Airway epithelial cell (primary cell): ENCODE measurements around the gene NPTN.

DNA sequence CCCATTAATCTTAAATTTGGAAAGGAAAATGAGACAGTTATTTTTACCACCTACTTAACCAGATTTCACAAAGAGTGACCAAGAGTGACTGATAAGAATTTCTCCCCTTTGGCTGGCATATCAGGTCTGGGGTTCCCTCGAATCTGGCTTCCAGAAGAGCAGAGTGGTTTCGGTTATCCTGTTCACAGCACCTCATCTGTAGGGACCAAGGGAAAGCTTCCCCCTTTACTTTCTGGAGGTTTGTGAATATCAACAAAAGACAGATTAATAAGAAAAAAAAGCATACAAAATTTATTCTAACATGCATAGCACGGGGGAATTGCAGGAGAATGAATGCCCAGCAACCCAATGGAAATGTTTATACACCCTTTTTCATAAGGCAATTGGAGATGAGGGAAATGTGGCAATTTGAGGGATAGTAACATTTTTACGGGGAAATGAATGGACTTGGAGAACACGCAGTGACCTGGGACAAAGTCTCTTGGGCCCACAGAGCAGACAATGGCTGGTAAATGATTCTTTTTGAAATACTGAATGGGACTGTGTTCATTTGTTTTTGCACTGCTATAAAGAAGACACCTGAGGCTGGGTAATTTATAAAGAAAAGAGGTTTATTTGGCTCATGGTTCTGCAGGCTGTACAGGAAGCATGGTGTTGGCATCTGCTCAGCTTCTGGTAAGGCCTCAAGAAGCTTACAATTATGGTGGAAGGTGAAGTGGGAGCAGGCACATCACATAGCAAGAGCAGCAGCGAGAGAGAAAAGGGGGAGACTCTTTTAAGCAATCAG is 321.3 kb downstream of the THSD4 start:
- RAMPAGE, long total RNA = no peak

DNA sequence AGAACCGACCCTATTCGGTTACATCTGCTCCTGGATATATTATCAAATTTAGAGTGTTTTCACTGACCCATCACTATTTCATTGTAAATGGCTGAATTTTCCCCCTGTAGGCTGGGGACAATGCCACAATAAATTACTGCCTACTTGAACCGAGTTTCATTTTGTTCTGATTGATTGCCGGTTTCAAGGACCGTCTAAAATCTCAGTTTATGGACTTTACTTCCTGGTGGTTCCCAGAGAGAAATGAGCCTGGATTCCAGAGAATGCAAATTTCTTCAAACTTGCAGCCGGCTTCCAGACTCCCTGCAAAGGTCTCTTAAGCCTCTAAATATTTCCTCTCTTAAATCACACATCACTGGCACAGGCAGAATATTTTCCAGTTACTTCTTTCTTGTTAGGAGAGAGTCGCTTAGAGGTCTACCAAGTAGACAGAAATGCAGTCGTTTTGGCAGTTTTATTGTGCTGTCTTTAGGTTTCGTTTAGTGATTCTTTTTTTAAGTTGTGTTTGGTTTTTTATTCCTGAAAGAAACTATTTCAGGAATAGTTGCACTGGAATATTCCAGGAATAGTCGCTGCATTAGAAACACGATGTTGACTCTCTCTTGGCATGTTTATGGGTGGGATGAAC is 284.2 kb upstream of the NR2E3 start:
- RAMPAGE, long total RNA = no peak

GRCh38 chr15:71654706-71655396 is 155.5 kb upstream of the NR2E3 start:
- RAMPAGE, long total RNA = no peak

DNA sequence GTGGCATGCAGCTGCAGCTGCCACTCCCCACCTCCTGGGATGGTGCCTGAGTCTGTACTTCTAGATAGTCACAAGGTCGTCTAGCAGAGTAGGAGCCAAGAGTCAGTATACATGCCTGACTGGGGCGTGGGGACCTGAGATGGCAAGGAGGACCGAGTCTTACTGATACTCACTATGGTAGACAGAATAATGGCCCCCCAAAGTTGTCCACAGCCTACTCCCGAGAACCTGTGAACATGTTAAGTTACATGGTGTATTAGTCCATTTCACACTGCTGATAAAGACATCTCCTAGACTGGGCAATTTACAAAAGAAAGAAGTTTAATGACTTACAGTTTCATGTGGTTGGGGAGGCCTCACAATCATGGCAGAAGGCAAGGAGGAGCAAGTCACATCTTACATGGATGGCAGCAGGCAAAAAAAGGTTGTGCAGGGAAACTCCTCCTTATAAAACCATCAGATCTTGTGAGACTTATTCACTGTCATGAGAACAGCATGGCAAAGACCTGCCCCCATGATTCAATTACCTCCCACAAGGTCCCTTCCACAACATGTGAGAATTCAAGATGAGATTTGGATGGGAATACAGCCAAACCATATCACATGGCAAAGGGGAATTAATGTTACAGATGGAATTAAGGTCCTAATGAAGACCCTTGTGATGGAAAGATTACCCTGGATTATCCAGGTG is 119.9 kb upstream of the NR2E3 start:
- RAMPAGE, long total RNA = no peak

DNA sequence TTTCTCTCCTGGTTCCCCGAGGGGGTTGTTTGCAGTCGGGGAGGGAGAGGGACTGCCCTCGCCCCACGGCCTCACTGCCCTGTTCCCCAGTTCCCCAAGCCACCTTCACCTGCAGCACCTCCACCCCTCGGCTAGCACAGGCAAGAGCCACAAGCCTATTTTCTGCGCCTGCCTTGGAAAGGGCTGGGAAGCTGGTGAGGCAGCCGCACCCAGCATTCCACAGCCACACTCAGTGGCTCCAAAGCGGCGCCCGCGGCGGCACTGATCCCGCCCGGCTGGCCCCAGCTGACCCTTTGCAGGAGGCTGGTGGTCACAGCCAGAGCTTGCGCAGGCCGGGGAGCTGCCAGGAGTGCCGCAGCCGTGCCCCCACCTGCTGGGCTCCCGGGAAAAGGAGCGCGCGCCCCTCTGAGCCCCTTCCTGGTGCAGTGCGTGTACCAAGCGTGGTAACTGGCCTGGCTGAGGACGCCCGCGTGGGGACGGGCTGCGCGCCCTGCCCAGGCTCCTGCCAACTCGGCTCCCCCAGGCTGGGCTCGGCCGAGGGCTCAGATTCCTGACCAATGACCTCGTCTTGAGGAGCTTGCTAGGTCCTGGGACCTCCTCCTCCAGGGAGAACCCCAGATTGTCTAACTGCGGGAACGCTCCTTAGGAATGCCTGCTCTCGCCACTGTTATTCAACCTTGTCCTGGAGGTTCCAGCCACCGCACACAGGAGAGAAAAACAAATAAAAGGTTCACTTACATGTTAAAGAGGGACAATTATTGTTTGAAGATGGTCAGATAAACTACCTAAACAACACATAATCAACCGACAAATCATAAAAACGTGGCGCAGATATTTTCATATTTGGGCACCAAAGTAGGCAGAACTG is 13.3 kb downstream of the GRAMD2A start:
- RAMPAGE, long total RNA = no peak

- RAMPAGE, long total RNA = no peak
These were observed 1.1 kb upstream of the PKM start for GRCh38 chr15:72232173-72232431.

DNA sequence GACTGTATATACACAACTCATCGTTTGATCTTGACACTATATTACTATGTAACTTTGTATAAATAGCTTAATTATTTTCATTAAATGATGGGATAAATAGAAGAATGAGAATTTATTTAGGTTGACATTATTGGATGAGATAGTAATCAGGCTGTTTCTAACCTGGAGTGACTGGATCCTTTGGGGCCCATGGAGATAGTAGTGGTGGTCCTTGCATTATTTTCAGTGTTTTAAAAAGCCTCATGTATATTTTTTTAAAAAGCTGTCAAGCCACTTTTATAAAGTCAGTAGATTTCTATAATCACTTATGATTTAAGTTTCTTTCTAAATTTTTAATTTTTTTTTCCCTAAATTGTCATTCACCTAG is 11.6 kb downstream of the ARIH1 start:
- RAMPAGE, long total RNA = no peak

DNA sequence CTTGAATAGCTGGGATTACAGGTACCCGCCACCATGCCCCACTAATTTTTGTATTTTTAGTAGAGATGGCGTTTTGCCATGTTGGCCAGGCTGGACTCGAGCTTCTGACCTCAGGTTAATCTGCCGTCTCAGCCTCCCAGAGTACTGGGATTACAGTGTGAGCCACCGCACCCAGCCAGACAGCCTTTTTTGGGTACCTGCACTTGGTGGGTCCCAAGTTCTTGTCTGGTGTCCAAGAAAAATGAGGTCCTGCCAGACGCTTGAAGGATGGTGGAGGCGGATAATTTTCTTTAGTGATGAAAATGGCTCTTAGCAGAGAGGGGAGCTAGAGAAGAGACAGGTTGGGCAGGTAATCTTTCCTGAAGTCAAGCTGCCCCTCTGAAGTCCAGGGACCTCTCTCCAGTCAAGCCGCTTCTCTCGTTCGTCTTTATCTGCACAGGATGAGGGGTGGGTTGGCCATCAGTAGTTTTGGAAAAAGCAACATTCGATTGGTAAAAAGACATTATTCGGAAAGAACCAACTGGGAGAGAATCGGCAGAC is 30.1 kb downstream of the ARIH1 start:
- RAMPAGE, long total RNA = no peak

DNA sequence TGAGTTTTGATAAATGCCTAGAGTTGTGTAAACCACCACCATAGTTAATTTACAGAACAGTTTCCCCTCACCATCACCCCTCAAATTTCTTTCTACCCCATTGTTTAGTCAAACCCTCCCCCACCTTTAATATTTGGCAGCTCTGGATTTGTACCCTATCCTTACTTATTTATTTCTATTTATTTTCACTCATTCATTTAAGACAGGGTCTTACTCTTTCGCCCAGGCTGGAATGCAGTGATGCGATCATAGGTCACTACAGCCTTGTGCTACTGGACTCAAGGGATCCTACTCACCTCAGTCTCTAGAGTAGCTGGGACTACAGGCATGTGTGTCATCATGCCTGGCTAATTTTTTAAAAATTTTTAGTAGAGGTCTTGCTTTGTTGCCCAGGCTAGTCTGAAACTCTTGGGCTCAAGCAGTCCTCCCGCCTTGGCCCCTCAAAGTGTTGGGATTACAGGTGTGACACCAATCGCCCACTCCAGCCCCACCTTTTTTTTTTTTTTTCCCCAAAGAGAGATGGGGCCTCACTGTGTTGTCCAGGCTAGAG is 35.4 kb downstream of the ARIH1 start:
- RAMPAGE, long total RNA = no peak

DNA sequence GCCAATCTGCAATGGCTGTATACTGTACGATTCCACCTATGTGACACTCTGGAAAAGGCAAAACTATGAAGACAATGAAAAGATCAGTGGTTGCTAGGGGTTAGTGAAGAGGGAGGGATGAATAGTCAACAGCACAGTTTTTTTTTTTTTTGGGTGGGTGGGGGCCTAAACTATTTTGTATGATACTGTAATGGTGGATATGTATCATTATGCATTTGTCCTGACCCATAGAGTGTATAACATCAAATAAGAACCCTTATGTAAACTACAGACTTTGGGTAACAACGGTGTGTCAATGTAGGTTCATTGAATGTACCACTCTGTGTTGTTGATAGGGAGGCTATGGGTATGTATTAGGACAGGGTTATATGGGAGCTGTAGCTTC is 49.2 kb downstream of the ARIH1 start:
- RAMPAGE, long total RNA = no peak

DNA sequence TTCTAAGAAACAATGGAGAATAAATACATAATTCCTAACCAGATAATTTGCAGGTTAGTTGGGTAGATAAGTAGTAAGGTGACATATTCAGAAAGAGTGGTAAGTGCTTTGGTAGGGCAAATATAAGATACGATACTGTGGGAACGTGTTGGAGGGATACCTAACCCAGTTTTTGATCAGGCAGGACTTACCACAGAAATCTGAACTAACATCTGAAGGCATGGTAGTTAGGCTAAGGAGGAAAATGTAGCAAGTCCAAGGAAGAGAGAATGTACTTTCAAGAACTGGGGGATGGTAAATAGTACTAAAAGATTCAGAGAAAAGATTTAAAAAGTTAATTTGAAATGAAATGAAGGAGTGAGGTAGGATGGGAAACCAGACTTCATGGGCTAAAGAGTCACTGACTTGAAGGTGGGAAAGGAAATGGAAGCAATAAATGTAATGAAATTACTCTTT is 73.9 kb downstream of the ARIH1 start:
- RAMPAGE, long total RNA = no peak

DNA sequence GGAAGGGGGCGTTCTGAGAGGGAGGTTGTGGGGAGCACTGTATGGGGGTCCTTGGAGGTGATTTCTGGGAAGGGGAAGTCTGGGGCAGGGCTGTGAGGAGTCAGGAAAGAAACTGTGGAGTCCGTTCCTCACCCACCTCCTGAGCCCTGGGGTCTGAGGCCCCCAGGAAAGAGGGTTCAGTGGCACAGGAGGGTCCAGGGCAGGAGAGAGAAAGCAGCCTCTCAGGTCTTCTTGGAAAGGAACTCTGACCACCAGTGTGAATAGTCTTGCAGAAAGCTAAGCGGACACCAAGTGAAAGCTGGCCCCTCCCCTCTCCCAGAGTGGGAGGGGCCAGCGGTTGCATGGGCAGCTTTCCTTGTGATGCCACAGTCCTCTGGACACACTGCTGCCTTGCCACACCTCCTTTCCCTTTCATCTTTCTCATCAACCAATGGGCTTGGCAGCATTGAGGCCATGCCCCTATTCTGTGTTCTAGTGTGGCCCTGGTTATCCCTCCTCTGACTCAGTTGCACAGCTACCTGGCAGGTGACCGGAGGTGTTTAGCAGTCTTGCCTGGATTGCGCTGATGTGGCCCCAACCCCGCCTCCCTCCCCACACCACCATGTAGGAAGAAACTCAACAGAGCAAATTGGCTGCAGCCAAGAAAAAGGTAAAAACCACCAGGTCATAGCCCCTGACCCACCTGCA is 49.7 kb upstream of the GOLGA6B start:
- RAMPAGE, long total RNA = no peak

DNA sequence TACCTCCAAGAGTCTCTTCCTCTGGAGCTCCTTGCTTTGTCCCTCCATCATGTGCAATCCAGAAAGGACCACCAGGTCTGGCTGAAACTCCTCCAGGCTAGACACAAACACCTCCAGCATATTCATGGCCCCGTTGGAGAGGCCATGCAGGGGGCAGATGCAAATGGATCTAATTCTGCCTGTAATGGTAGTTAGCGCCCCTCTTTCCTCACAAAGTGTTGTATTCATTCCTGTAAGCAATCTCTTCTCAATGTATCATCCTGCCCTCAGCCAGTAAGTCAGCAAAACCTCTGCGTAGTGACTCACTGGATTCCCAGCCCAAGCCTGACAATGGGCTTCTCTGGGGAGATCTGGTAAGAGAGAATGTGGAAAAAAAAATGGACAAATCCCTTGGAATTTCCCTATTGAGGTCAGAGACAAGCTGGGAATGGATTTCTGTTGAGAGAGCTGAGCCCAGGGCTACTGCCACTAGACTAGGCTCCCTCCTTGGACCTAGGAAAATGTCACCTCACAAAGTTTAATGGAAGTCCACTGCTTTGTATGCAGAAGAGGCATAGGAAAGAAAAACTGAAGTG is 25.4 kb downstream of the ADPGK start:
- RAMPAGE, long total RNA = no peak

DNA sequence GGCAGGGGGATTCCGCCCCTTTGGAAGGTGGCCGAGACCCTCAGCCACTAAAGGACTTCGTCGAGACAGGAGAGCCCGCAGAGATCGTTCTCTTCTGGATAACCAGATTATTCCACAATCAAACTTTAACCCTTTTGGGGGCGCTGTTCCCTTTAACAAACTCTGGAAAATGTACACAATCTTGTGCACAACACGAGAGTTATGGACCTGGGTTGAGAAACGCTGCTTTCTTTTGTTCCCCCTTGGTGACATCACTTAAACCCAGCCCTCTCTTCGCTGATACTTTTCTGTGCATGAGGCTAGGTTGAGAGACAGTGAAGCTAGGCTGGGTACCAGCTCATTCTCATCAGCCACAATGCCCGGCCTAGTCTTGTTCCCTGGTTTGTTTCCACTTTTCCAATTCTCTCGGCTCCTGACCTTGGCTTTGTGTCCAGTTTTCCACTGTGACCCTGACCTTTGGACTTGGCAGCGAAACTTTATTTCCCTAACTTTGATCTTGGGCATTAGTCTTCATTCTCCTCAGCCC is 741 bp upstream of the ADPGK start:
- RAMPAGE, long total RNA = no peak

DNA sequence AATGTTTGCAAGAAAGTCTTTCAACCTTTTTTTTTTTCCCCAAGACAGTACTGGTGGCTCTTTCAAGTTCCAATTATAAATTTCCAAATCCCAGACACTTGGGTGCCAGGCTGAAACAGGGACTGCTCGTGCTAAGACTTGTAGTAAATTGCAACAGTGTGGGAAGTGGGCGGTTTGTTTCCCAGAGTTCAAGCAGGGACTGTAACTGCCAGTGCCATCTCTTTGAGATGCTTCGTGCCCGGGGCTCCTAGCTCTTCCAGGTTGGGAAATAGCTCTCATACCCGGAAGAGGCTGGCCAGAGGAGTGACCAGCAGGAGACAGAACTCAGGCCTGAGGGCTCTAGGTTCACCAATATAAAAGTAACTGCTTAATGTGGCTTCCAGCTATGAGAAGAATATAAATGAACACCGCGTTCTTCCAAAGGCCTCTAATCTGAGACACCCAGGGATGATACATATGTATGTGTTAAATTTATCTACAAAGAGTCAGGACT is 54.0 kb upstream of the NEO1 start:
- RAMPAGE, long total RNA = no peak

DNA sequence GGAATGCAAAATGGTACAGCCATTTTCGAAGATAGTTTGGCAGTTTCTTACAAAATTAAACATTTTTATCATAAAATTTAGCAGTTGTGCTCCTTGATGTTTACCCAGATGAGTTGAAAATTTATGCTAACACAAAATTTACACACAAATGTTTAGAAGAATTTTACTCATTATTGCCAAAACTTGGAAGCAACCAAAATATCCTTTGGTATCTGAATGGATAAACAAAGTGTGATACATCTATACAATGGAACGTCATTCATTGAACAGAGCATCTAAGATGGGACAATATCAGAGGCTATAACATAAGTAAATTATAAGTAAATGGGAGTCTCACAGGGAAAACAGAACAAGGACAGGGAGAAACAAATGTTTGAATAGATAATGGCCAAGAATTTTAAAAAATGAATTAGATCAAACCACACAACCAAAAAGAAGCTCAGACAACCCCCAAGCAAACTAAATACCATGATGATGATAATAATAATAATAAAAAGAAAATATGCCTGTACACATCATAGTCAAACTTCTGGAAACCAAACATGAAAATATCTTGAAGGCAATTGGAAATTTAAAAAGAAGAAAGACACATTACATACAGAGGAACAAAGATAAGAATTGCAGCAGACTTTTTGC is 133.4 kb downstream of the NEO1 start:
- RAMPAGE, long total RNA = no peak

DNA sequence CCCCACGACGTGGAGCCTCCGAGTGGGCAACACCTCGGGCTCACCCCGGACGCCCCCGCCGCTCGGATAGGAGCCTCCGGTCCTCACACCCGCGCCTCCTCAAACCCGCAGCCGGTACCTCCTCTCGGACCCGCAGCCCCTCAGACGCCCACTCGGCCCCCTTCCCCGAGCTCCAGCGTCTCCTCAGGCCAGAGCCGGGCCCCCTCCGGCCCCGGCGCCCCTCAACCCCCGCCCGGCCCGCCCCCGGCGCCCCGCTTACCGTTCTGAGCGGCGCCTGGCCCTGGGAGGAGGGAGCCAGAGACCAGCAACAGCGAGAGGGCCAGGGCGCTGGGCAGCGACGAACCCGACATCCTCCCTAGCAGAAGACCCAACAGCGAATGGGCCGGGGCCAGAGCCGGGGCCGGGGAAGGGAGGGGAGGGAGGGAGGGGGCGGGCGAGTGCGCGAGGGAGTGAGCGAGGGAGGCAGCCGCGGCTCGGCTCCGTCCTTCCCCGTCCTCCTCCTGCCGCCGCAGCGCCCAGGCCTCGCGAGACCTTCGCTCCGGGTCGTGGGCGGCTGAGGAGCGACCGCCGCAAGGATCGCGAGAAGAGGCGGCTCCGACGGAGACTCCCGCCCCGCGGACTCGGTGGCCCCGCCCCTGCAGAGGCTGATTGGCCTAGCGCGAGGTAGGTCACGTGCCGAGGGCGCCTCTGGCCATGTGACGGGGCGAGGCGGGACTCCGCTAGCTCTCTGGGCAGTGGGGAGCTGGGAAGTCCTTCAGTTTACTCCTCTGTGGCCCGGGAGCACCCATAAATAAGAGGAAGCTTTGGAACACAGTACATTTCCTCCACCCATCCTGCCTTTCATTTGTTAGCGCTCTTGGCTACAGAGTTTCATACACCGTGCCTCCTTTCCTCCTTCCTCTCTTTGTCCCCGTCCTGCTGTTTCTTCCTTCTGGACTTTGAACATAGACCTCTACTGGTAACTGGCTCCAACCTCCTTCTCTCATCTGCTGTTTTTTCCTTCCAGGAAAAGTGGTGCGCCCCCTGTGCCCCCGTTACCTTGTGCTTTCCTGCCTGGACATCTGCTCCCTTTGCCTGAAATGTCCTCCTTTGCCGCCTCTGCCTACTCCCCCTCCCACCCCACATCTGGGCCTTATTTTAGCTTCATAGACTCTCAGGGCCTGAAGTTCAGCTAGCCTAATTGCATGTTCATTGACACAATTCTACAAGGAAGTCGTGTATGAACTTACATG is at the start of gene NPTN:
NPTN (minus strand) TSS at position 524 of the 1,232 bp plus-strand sequence.
- RAMPAGE, long total RNA = start-site peak on the minus strand centred at position 402 of the sequence, 46 bp wide, 481 and 206 reads in 2 replicates; start-site peak on the minus strand centred at position 515 of the sequence, 51 bp wide, 215 and 134 reads in 2 replicates

GRCh38 chr15:73685569-73686254 is 1.5 kb downstream of the CD276 start:
- RAMPAGE, long total RNA = no peak

DNA sequence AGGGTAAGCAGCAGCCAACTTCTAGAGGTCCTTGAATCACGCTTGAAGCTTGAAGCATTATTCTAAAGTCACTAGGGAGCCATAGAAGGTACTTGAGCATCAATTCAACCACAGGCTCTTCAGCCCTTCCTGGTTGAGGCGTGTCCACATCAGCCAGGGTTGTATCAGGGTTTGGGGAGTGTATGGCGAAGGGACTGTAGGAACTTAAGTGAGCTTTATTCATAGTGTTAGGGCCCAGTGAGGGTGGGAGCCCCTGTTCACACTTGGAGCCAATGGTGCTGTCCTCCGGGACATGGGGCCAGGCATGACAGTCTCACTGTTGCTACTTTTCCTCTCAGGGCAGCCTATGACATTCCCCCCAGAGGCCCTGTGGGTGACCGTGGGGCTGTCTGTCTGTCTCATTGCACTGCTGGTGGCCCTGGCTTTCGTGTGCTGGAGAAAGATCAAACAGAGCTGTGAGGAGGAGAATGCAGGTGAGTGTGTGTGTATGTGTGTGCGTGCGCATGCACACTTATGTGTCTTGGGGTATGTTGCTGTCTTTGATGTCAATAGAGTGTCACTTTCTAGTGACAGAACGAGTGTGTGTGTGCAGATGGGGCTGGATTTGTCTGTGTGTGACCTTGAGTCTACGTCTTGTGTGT is 23.9 kb downstream of the CD276 start:
- RAMPAGE, long total RNA = no peak

DNA sequence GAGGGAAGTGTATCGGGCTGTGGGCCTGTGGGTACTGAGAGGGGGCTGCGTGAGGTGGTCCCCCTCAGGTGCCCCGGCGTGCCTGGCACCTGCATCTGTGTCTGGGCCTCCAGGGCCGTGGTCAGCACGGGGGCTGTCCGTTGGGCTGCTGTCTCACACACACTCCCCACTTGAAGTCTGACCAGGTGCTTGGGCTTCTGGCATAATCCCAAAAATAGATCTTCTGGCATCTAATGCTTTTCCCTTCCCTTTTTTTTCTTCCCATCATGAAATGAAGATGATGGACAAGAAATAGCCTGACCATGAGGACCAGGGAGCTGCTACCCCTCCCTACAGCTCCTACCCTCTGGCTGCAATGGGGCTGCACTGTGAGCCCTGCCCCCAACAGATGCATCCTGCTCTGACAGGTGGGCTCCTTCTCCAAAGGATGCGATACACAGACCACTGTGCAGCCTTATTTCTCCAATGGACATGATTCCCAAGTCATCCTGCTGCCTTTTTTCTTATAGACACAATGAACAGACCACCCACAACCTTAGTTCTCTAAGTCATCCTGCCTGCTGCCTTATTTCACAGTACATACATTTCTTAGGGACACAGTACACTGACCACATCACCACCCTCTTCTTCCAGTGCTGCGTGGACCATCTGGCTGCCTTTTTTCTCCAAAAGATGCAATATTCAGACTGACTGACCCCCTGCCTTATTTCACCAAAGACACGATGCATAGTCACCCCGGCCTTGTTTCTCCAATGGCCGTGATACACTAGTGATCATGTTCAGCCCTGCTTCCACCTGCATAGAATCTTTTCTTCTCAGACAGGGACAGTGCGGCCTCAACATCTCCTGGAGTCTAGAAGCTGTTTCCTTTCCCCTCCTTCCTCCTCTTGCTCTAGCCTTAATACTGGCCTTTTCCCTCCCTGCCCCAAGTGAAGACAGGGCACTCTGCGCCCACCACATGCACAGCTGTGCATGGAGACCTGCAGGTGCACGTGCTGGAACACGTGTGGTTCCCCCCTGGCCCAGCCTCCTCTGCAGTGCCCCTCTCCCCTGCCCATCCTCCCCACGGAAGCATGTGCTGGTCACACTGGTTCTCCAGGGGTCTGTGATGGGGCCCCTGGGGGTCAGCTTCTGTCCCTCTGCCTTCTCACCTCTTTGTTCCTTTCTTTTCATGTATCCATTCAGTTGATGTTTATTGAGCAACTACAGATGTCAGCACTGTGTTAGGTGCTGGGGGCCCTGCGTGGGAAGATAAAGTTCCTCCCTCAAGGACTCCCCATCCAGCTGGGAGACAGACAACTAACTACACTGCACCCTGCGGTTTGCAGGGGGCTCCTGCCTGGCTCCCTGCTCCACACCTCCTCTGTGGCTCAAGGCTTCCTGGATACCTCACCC is 29.0 kb downstream of the CD276 start:
- RAMPAGE, long total RNA = no peak